Testis (tissue), 5 donors: ENCODE measurements around a stretch of chr14.

- PRO-cap, 3 experiments: no peak in any of the 3 experiments
- RAMPAGE, long total RNA, 2 experiments: no peak in any of the 2 experiments
- RRBS: no CpG with 5 or more reads among the region's 6 CpGs
Measured at GRCh38 chr14:89352030-89352575, 64.9 kb downstream of the FOXN3 start.

GRCh38 chr14:89429480-89429941 is 12.5 kb upstream of the FOXN3 start:
- PRO-cap, 3 experiments: no peak in any of the 3 experiments
- RAMPAGE, long total RNA, 2 experiments: no peak in any of the 2 experiments
- RRBS: no CpG with 5 or more reads among the region's 7 CpGs

- PRO-cap, 3 experiments: no peak in any of the 3 experiments
- RAMPAGE, long total RNA, 2 experiments: no peak in any of the 2 experiments
- RRBS: no CpG with 5 or more reads among the region's 1 CpG
Measured at GRCh38 chr14:89504568-89504976, 87.5 kb upstream of the FOXN3 start.

- PRO-cap, 3 experiments: no peak in any of the 3 experiments
- RAMPAGE, long total RNA, 2 experiments: no peak in any of the 2 experiments
- RRBS: no CpG with 5 or more reads among the region's 5 CpGs
Measured at GRCh38 chr14:89641449-89641829, 224.4 kb upstream of the FOXN3 start.

DNA sequence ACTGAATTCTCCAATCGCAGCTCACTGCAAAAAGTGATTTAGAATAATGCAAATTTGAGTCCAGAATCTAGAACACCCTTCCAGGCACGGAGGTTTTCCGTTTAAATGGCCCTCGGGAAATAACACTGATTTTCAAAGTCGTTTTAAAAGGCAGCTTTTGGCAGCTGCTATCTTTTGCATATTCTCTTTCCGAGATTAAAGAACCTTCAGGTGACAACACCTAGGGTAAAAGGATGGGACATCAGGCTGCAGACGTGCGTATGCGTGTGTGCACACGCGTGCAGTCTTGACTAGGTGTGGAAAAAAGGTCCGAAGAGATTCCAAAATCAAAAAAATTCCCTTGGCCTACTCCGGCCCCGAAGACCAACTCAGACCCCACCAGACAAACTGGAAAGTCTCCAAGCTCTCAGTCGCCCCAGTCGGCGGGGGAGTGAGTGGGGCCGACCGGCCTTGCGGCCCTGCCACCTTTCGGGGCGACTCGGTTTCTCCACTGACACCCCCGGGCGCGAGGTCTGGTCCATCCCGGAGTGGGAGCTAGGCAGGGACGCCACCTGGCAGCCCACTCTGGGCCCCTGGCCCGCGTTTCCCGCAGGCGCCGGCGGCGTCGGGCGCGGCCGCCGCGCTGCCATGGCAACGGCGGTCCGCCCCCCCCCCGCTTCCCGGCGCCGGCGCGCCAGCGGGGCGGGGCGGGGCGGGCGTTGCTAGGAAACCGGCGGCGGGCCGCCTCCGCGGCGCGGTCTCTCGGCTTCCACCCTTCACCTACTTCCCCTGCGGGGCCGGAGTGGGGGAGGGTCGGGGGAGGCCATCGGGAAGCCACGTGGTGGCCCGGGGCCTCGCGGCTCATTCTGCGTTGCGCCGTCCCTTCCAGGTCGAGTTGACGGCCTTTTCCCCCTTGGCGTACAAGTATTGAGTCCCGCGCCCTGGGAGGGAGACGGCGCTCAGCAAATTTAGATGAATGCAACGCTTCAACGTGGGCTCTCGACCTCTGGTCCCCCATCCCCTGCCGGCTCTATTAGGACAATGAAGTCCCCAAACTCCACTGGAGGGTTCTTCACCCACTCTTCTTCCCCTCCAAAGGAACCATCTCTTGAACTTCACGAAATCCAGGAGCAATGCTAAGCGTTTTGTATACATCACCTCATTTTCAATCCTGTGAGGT is 253.1 kb downstream of the EFCAB11 start:
- PRO-cap, 3 experiments: peak in 3 of 3 experiments; most common plus-strand start position 684 of the sequence (in 1); most common minus-strand start position 585 of the sequence (in 2)
- RAMPAGE, long total RNA, 2 experiments: start-site peak on the plus strand in 1 of 2 experiments, centred at position 851 of the sequence, 17 reads per replicate; start-site peak on the minus strand in 2 of 2 experiments, centred at positions 583 to 590 of the sequence, 5 to 12 reads per replicate
- RRBS: 2% methylated on average over 50 of the region's 88 CpGs

DNA sequence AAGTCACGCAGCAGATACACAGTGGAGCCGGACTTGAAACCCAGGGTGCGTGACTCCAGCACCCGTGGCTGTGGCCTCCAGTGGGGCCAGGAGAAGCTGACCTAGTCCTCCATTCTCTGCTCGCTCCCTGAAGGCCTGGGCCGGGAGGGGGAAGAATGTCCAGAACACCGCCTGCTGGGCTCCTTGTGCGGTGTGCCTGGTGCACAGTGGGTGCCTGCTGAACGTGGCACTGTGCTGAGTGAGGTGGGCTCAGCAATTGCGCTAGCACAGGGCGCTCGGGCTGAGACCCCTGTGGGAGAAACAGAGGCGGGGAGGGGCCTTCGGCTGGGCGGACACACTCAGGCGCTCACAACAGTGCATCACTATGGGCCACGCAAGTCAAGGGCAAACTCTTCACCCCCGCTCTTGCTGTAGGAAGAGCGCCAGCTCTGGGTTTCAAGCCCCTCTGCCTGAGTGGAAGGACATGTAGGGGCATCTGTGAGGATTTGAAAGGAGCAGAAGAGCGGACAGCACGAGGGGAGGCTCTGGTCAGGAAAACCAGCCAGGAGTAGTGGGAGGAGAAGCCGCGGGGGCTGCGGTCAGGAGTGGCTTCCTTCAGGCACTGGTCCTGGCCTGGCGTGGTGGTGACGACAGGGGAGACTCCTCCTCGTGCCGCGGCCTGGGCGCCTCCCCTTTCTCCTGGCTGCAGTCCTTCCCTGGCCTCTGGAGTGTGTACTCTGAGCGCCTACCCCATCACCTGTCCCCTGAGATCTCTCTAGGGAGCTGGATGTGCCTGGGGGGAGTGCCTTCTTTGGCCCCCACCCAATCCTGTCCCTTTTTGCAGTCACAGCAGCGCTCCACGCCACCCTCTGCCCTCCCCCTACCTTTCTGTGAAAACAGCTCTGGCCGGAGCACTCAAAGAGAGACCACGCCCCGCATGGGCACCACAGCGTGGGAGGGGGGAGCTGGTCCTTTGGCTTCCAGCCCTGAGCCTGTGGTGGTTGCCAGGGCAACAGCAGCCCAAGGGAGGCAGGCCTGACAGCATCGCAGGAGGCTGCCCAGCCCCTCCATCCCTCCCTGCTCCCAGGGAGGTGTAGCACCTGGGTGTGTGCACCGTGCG is 125.6 kb downstream of the CALM1 start:
- PRO-cap, 3 experiments: peak in 3 of 3 experiments; most common plus-strand start position 687 of the sequence (in 3); most common minus-strand start position 586 of the sequence (in 2)
- RAMPAGE, long total RNA, 2 experiments: no peak in any of the 2 experiments
- RRBS: 60% methylated on average over 2 of the region's 40 CpGs

GRCh38 chr14:90536535-90537315 is 139.9 kb downstream of the CALM1 start:
- PRO-cap, 3 experiments: no peak in any of the 3 experiments
- RAMPAGE, long total RNA, 2 experiments: start-site peak on the minus strand in 1 of 2 experiments, at chr14:90536824-90536969 at its widest, 9 reads per replicate
- RRBS: no CpG with 5 or more reads among the region's 25 CpGs

DNA sequence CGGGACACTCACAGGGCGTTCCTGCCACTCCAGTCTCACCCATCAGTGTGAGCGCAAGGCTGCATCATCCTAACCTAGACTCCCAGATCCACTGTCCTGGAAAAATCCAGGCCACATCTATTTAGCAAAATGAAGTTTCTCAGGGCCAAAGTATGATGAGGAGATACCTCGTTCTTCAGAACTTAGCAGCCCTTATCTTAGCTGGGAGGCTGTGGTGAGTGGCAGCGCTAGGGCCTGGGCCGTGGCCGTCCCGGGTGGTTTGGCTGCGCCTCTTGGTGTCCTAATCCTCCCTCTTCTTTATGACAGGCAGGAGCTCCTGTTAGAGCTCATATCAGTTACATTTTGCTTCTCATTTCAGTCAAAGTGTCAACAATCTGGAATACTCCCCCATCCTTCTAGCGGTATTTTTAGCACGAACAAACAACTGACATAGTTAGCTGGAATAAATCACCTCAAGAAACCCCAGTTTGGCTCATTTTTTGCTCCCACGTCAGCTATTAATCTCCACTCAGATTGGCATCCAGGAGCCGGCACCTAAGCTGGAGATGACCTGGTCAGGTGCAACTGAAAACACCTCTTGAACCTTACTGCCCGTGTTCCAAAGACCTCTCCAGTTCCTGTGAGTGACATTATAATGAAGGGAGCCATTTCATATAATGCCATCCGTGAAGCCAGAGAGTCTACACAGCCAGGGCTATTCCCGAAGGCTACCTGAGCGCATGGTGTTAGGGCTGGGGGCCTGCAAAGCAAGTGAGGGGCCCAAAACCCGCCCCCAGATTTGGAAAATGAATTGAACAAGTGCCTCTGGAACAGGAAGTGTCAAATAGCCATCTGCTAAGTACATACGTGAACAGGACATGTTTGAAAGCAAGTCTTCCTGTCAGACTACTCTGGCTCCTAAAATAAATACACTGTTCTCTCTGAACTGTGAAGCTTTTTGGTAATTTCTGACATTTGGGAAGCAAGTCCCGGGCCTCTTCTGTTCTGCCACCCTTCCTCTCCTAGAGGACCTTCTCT is 188.6 kb downstream of the TTC7B start:
- PRO-cap, 3 experiments: peak in 3 of 3 experiments; most common plus-strand start position 432 of the sequence (in 1); most common minus-strand start position 274 of the sequence (in 3)
- RAMPAGE, long total RNA, 2 experiments: no peak in any of the 2 experiments
- RRBS: no CpG with 5 or more reads among the region's 20 CpGs

DNA sequence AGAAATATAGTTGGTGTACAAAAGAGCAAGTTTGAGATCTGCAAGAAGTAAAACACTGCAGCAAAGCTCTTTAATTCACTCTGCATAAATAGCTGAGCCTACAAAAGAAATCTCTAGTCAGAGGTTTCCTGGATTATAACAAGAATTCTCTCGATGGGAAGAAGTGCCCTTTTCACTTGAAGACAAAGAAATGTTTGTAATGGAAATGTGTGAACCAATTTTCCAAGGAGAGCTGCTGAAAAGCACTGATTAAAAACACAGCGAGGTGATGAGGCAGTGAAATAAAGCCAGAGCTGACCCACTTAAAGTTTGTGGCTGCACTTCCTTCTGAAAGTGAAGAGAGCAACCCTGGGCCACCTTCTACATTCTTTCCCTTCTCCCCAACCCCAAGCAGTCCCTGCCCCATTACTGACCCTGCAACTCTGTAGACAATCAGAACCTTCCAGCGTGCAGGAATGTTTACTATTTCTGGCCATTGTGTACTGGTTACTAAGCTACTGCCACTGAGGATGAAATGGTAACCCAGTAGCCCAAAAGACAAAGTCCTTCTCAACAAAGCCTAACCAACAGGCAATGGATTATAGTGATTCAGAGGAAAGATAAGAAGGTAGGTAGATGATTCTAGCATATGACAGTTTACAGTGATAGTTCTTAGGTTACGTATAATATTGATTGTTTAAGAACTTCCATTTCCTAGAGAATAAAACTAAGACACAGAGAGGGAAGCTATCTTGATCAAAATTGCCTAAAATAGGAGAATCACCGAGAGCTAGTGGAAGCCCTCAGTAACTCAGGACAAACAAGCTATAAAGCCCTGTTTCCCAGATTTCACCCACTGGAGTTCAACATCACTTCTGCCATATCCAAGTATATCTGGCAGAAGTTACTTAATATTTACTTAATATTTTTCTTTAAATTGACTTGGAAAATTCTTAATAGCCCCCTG is 173.8 kb downstream of the TTC7B start:
- PRO-cap, 3 experiments: peak in 2 of 3 experiments; most common minus-strand start position 424 of the sequence (in 2)
- RAMPAGE, long total RNA, 2 experiments: no peak in any of the 2 experiments
- RRBS: no CpG with 5 or more reads among the region's 5 CpGs

DNA sequence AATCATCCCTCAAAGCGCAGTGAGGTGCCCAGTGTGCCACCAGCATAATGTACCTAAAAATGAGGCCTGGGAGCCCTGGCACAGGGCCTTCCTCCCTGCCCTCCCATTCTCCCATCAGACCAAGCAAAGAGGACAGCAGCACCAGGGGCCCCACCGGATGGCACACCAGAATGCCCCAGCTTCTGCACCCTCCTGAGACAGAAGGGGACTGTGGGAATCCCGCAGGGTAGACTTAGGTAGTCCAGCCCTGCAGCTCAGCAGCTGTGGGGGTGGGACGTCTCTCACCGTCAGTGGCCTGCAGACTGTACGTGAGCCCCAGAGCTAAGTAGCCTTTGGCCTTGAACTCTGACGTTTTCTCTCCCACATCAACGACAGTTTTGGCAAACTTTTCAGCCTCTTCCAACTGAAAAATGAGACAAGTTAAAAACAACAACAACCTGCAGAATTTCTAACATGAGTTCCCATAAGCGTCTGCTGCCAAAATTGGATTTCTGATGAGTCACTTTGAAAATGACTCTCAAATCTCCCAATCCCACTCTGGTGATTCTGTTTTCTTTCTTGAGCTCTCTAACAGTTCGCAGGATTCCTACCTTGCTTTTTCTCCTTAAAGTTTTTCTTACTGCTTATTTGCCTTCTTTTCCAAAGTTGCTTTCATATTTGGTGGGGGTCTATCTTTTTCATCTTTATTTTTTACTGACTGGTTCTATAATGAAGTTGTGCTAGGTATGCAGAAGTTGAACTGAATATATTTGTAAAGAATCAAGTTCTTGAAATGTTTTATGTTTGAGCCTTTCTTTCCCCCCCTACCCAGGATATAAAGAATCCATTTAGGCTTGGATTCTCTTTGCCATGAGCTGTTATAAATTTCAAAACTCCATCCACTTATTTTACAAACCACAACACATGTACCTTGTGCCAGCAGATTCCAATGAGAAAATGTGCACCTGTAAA is 161.2 kb downstream of the TTC7B start:
- PRO-cap, 3 experiments: no peak in any of the 3 experiments
- RAMPAGE, long total RNA, 2 experiments: no peak in any of the 2 experiments
- RRBS: no CpG with 5 or more reads among the region's 10 CpGs

DNA sequence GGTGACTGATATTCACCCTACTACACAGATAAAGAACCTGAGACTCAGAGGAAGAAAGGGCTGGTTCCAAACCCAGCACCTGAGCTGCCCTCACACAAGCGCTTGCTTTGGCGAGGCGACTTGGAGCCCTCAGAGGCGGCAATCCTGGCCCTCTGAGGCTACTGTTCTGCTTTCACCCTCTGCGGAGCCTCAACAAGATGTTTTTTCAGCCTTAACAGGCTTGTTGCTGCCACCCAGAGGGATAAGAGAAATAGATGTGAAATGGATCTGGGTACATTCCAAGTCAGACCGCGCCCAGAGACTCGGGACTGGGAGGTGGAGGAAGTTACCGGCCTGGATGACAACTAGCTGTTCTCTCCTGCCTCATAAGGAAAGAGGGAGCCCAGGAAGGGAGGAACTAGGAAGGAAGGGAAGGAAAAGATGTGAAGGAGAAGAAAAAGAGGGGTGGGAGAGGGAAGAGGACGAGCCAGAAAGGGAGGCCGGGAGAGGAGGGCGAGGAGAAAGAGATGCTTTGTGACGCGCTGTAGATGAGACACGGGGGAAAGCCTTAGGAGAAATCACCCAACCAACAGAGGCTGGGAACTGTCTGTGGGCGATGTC is 89.5 kb downstream of the TTC7B start:
- PRO-cap, 3 experiments: no peak in any of the 3 experiments
- RAMPAGE, long total RNA, 2 experiments: no peak in any of the 2 experiments
- RRBS: no CpG with 5 or more reads among the region's 16 CpGs

- PRO-cap, 3 experiments: peak in 1 of 3 experiments; most common minus-strand start chr14:90757523 (in 1)
- RAMPAGE, long total RNA, 2 experiments: no peak in any of the 2 experiments
- RRBS: no CpG with 5 or more reads among the region's 4 CpGs
Measured at GRCh38 chr14:90757396-90757801, 58.8 kb downstream of the TTC7B start.

- PRO-cap, 3 experiments: no peak in any of the 3 experiments
- RAMPAGE, long total RNA, 2 experiments: no peak in any of the 2 experiments
- RRBS: no CpG with 5 or more reads among the region's 1 CpG
Measured at GRCh38 chr14:91063122-91063559, 2.7 kb upstream of the RPS6KA5 start.

DNA sequence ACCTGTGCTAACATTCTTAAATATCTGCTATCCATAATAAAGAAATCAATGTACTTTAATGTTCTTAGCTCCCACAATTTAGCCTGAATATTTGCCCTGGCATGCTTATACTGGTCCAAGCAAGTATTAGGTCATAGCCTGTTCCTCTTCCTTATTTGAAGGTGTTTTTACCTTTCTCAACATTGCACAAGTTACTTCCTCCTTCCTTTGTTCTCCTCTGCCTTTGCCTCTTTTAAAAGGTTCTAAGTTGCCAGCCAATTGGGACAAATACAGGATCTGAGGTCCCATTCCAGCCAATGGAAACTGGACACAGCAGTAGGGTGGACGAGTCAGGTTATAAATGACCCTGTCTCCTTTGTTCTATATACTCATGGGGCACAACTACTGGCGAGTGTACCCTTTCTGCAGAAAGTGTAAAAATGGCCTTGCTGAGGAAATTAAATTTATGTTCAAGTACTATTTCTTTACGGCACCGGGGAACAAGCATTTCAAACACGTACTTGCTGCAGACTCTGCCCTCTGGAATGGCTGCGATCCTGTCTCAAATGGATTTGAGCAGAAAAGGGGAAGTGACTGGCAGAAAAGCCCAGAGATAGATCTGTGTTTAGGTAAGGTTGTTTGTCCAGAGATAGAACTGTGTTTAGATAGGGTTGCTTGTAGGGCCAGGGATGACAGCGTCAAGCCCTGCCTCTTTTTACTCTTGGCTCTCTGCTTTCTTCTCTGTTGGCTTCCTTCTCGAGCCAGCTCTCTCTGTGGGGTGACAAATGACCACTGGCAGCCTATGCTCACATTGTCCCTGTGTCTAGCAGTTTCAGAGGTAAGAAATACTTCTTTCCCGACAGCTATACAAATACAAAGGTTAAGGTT is 11.2 kb downstream of the DGLUCY start:
- PRO-cap, 3 experiments: no peak in any of the 3 experiments
- RAMPAGE, long total RNA, 2 experiments: no peak in any of the 2 experiments
- RRBS: no CpG with 5 or more reads among the region's 9 CpGs

DNA sequence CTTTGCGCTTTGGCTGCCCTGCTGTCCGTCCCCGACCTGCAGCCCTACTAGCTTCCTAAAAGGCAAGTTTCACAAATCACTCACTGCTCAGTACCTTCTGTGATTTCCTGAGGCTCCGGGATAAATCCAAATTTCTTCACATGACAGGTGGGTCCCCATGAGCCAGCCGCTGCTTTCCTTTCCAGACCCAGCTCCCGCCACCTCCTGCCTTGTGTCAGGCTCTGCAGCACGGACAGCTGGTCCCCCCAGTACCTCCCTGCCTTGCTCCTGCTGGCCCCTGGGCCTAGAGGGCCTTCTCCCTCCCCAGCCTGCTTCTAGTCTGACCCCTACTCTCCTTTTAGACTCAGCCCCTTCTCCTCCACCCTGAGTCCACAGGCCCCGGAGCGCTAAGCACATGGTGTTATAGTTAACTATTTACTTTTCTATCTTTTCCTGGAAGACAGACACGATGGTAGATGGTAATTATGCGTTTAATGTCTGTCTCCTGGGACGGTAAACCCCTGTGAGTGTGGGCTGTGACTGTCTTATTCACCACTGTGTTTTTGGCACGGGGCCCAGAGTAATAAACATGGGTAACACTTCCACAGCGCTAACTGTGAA is 40.9 kb downstream of the DGLUCY start:
- PRO-cap, 3 experiments: no peak in any of the 3 experiments
- RAMPAGE, long total RNA, 2 experiments: no peak in any of the 2 experiments
- RRBS: no CpG with 5 or more reads among the region's 14 CpGs

DNA sequence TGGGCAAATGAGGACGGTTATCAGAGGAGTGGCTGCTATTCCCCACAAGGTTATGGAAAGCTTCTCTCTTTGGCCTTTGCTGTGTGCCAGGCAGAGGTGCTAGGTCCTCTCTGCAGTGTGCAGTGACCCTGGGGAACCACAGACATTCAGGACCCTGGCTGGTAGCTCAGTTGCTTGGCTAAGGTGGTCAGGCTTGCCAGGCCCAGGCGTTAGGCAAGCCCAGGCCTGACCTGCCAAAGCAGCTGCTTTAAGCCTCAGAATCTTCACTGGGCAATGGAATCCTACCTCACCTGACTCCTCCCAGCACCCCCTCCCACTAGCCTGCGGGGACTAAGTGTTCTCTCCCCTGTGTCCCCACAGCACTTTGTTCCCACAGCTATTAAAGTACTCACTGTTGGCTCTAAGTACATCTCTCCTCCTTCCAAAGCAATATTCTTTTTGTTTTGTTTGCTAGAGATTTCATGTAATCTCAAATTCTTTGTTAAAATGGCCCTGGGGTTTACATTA is 44.2 kb downstream of the DGLUCY start:
- PRO-cap, 3 experiments: peak in 1 of 3 experiments; most common plus-strand start position 367 of the sequence (in 1); most common minus-strand start position 265 of the sequence (in 1)
- RAMPAGE, long total RNA, 2 experiments: no peak in any of the 2 experiments
- RRBS: no CpG with 5 or more reads among the region's 3 CpGs

DNA sequence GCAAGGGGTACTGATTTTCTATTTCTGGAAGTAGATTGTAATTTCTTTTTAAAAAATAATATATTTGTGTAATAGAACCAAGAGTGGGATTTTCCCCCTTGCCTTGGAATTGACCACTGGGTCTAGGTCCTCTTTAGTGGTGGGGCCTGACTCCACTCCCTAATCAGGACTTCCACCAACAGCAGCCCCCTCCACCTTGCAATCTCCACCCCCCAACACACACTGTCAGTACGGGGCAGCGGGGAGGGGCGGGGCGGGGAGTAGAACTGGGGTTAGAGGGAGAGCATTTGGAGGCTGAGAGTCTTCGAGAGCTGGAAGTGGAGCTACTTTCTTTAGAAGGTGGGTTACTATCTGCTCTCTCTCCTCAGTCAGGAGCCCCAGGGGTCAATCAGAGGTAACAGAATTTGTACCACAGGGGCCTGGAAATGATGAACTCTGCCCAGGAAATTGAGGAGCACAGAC is 18.3 kb upstream of the GPR68 start:
- PRO-cap, 3 experiments: no peak in any of the 3 experiments
- RAMPAGE, long total RNA, 2 experiments: no peak in any of the 2 experiments
- RRBS: no CpG with 5 or more reads among the region's 5 CpGs

DNA sequence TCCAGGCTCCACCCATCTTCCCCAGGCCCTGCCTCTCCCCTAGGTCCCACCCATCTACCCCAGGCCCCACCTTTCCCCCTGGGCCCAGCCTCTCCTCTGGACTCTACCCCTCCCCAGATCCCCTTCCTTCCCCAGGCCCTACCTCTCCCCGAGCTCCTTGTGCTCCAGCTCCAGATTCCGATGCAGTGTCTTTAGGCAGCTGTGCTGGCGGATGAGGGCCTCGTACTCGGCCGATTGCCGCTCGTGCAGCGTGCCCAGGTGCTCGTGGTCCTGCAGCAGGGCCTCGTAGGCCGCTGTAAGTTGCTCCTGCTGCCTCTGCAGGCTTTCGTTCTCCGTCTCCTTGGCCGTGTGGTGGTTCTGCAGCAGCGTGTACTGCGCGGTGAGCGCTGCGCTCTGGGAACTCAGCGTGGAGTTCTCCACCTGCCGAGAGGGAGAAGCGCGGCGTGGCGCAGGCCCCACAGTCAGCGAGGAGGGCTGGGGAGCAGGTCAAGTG is 59.1 kb upstream of the GPR68 start:
- PRO-cap, 3 experiments: no peak in any of the 3 experiments
- RAMPAGE, long total RNA, 2 experiments: start-site peak on the minus strand in 1 of 2 experiments, centred at positions 200 to 358 of the sequence, 11 to 13 reads per replicate
- RRBS: no CpG with 5 or more reads among the region's 27 CpGs

GRCh38 chr14:91353966-91354732 is 63.5 kb downstream of the CCDC88C start:
- PRO-cap, 3 experiments: no peak in any of the 3 experiments
- RAMPAGE, long total RNA, 2 experiments: no peak in any of the 2 experiments
- RRBS: no CpG with 5 or more reads among the region's 15 CpGs

DNA sequence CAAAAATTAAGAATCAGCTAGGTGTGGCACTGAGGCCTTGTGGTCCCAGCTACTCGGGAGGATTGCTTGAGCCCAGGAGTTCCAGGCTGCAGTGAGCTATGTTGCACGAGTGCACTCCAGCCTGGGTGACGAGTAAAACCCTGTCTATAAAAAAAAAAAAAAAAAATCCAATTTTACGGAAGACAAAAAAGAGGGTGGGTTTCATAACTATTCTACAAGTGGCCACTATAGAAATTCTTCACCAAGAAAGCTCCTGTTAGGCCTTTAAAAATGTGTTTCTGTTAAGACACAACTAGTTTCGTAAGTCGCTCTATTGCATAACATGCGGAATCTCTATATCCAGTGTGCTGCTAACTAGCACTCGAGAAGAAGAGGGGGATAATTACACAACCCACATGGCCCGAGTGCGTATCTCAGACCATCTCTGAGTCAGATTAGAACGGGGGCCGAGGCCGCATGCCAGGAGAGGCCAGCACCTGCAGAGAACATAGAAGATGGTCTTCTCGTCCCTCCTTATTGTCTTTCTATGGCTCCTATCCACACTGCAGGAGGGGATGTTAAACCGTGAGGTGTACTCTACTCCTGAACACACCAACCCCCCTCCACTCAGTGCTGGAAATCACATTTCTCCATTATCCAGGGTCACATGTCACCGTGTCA is 56.5 kb downstream of the CCDC88C start:
- PRO-cap, 3 experiments: no peak in any of the 3 experiments
- RAMPAGE, long total RNA, 2 experiments: no peak in any of the 2 experiments
- RRBS: no CpG with 5 or more reads among the region's 16 CpGs